ENCODE measurements around a stretch of chr20.

DNA sequence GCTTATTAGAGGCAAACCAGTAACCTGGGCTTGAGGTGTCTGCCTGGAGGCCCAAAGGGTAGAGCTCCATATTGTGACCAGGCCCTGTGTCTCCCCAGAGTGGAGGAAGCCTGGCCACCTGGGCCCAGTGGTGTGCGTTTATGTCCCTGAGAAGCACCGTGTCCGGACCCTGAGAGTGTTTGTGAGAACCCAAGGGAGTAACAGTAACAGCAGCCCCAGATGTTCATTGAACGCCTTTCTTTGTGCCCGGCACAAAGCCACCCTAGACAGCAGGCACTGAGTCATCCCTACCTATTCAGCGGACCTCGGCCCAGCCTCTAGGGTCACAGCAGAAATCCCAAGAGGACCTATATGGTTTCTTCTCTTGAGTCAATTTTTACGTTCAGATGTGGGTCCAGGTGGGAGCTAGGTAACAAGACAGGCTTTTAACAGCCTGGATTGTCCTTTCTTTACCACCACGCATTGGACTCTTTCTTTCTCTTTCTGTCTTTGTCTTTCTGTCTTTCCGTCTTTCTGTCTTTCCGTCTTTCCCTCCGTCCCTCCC lies 24.5 kb downstream of the BCAS4 start:
- PRO-cap = no peak
- RAMPAGE, long total RNA, 4 experiments = no peak in any of the 4 experiments

- PRO-cap = no peak
- RAMPAGE, long total RNA, 4 experiments = no peak in any of the 4 experiments
Measured at GRCh38 chr20:50826159-50826538, 31.3 kb downstream of the BCAS4 start.

DNA sequence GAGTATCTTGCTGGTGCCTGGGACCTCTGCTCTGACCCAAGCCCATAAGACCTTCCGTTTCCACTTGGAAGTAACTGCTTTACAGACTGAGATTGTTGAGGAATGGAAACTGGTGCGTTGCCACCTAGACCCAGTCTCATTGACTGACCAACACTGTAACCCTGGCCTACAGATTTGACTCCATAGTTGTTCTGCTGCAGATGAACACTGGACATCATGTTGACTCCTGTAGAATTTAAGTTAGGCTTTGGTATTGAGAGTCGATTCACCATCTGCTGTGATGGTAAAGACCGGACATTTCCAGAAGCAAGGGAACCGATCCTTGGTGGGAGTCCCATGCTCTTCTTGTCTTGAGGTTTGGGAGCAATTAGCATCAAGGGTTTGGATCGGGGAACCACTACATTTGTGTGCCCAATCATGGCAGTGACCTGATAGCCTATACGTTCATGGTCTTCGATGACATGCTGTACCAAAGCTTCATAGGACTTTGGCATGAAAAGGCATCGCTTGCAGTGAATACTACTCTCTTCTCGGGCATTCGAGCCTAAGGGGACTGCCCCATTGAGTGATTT lies 37.6 kb downstream of the ADNP start:
- PRO-cap = no peak
- RAMPAGE, long total RNA, 4 experiments = no peak in any of the 4 experiments

DNA sequence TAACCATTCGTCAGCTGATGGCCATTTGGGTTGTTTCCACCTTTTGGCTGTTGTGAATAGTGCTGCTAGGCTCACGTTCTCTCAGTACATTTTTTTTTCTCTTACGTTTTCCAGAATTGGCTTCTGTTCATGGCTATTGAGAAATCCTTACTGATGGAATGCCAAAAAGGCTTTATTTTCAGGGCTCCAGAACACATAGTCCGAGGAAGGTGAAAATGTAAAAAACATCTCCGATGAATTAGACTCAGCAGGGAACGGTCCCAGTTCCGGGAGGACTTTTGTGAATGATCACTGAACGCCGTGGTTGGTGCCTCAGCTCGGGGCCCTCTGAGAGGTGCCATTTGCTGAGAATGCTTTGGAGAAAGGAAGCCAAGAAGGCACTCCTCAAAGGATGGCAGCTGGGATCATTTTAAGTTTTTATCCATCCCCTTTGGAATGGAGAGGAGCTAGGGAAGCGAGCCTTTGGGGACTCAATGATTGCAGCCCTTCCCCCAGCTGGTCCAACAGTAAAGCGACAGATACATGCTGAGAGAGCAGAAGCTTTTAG lies 133.2 kb upstream of the KCNG1 start:
- PRO-cap = no peak
- RAMPAGE, long total RNA, 4 experiments = no peak in any of the 4 experiments

DNA sequence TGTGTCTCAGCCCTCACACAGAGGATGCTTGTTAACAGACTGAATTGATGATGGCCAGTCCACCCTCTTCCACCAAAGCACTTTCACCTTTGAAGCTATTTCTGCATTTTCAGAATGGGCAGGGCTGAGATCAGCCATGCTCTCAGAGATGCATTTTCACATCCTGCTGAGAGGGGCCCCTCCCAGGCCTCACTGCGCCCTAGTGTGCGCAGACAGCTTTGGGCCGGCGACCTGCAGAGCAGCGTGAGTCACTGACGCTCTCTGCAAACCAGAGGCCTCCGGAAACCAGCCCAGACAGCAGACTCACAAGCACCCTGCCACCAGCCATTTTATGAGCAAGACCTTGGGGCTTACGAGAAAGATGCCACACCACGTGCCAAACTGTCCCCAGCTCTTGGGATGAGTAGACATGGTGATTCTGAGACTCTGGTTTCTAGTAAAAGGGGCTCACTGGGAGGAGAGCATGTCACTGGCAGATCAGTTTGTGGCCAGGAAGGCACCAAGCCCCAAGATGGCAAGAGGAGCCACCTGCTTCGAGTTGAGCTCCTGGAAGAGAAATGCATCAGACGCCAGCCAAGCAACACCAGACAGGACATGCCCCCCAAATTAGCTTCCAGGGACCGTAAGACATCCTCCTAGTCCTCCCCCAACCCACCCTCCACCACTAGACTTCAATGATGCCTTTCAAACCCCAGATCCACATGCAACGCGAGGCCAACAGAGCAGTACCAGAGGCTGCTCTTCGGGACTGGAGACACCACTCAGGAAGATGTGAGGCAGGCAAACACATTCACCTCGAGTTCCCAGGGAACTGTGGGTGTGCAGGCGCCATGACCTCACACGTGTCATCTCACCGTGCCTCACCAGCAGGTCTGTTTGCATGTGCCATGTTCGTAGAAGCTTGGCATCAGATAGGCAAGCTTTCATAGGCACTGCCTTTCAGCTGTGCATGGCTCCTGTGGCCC lies 137.6 kb downstream of the NFATC2 start:
- PRO-cap = no peak
- RAMPAGE, long total RNA, 4 experiments = no peak in any of the 4 experiments

- PRO-cap = unidirectional peak, plus-strand start at chr20:51469306
- RAMPAGE, long total RNA, 4 experiments = no peak in any of the 4 experiments
Measured at GRCh38 chr20:51469051-51469467, 73.5 kb downstream of the NFATC2 start.

DNA sequence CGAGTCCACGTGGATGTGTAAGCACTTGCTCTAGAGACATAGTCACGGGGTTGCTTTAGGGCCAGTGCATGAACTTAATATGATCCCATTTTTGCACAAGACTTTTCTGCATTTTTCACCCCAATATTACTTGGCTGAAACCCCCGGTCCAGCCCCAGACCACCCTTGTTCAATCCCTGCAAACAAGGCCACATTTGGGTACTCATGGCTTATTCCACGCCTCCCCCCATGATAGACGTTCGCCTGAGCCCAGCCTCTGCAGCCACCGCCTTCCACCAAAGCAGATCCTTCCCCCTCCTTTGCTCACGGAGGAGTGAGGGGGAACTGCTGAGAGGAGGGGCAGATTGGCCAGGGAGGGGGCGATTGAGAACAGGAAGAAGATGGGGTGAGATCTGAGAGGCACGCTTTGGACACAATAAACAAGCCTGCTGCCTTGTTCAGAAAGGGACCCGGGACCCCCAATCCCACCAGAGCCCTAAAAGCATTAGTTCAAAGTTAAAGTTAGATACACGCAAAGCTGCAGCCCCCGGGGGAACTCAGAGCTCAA lies 45.1 kb downstream of the NFATC2 start:
- PRO-cap = unidirectional peak, plus-strand start at position 372 of the sequence
- RAMPAGE, long total RNA, 4 experiments = no peak in any of the 4 experiments

DNA sequence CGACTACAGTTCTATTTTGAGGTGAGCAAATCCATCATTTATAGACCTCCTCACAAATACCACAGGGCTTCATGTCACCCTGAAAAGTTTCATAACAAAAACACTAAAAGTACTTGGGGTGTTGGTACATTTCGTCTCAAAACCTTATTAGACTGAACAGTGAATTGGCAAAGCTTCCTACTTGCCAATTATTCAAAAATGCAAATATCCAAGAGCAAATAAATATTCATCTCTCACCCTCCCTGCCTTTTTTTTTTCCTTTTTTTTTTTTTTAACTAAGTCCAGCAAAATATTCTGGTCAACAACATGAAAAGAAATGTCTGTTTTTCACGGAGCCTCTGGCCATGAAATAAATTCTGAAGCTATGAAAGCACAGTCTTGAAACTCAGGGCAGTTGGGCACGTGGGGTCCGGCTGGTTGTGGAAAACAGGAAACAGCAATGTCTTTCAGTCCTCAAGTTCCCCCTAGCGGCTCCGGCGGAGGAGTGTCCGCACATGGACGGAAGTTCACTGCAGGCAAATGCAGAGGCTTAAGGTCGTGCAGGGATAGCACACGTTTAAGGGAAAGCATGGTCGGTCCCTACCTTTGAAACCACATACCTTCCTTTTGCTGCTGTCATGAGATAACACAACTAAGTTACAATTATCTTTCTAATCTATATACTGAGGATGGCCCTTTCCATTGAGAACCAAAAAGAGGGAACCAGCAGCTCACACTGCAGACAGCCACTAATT lies 52.4 kb upstream of the NFATC2 start:
- PRO-cap = no peak
- RAMPAGE, long total RNA, 4 experiments = no peak in any of the 4 experiments

DNA sequence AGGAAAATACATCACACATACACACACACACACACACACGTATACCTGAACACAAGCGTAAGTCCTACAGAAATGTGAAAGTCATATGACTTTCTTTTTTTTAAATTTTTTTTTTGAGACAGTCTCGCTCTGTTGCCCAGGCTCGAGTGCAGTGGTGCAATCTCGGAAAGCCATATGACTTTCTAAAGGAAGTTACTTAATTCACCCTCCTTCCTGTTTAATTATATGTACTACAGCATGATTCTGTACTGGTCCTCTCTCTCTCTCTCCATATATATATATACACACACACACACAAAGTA lies 108.3 kb upstream of the NFATC2 start:
- PRO-cap = no peak
- RAMPAGE, long total RNA, 4 experiments = no peak in any of the 4 experiments

DNA sequence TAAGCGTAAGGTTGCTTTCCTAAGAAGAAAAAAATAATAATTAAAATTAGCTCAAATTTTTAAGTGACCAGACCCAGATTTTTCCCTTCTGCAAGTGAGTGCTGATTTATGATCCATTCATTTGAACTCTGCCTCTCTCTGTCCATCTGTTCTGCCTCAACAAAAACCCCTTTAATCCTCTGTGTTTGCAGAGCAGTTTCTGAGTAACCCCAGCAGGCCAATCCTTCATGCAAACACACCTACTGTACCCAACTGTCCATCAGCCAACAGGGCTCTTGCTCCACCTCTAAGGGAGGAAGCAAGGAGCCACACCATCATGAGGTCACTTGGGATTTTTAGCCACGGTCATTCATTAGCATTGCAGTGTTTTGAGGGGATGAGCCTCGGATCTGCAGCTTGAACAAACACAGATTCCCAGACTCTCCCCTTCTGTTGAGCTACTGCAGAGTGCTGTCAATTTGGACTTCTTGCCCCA lies 66.8 kb downstream of the ATP9A start:
- PRO-cap = no peak
- RAMPAGE, long total RNA, 4 experiments = no peak in any of the 4 experiments

DNA sequence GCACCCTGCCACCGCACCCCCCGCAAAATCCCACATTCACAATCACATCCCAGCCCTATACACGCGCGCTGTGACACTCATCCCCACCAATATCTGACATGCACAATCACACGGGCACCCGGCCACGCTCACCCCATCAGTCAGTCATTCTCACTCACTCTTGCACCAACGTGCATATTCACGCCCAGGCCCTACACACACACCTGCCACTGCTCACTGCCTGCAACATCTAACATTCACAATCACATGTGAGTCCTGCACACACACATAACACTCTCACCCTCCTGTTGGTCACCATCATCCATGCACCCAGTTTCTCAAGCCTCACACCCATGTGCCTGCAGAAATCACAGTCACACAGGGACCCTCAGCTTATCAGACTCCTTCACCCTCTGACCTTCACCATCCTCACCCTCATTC lies 586 bp upstream of the ATP9A start:
- PRO-cap = no peak
- RAMPAGE, long total RNA, 4 experiments = no peak in any of the 4 experiments

- PRO-cap = no peak
- RAMPAGE, long total RNA, 4 experiments = no peak in any of the 4 experiments
Measured at GRCh38 chr20:51800507-51801404, 1.6 kb downstream of the SALL4 start.

DNA sequence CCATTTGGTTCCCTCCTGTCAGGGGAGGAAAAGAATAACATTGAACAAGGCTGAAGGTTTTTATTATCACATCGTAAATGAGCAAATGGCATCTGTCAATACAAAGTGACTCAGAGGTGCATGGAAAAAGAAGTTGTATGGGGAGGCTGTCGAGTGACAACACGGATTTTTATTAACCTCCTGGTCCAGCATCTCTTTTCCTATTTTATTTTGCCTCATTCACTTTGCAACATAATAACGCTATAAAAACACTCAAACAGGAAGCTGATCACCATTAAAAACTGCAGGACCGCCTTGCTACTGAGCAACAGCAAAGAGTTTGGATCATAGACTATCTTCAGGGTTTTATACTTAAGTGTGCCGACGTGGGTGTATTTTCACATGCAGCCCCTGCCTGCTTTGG lies 132.0 kb upstream of the SALL4 start:
- PRO-cap = no peak
- RAMPAGE, long total RNA, 4 experiments = no peak in any of the 4 experiments

DNA sequence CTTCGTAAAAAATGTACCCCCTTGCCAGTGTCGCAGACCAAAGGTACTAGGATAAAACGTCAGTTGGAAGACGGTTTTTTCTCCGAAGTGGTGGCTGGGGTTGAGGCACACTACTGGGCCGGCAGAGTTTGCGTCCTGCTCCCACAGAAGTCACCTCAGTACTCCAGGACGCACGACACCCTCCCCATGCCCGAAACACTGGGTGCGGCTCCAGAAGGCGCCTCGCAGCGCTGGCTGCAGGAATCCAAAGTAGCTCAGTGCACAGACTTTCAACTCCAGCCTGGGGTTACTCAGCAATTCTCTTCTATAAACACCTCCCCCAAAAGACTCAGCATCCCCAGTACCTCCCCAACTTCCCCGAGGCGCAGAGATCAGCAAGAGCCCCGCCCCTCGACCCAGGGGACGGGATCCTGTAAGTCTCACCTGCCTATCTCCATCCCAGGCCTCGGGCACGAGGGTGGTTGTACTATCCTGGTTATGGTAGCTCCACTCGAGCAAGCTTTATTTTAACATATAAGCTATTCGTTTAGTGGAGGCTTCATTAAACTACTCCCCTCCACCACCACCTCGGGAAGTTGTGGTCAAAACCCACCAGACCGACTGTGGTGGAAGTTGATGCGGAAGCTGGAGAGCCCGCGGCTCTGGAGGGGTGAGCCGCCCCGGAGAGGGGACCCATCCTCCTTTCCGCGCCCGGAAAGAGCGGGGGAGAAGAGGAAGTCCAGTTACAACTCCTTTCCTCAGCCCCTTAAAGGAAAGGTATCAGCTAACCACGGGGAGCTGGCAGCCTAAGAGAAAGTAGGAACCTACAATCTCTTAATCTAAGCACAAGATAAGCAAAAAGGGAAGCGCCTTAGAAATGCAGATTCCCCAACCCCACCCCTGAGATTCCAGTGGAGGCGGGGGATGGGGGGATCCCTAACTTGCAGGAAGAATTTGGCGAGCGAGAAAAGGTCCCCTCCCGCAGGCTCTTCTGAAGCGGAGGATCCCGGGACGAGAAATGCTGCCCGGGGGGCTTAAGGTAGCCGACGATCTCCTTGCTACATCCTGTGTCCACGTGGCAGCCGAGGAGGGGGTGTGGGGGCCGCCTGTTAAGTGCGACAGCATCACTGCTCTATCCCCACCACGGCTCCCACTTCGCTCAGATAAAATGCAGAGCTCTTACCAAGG lies 87.8 kb downstream of the ZFP64 start:
- PRO-cap = no peak
- RAMPAGE, long total RNA, 4 experiments = no peak in any of the 4 experiments

- PRO-cap = no peak
- RAMPAGE, long total RNA, 4 experiments = no peak in any of the 4 experiments
Measured at GRCh38 chr20:52210300-52210745, 18.7 kb upstream of the ZFP64 start.

GRCh38 chr20:52222195-52222502 lies 30.6 kb upstream of the ZFP64 start:
- PRO-cap = unidirectional peak, plus-strand start at chr20:52222295
- RAMPAGE, long total RNA, 4 experiments = no peak in any of the 4 experiments

DNA sequence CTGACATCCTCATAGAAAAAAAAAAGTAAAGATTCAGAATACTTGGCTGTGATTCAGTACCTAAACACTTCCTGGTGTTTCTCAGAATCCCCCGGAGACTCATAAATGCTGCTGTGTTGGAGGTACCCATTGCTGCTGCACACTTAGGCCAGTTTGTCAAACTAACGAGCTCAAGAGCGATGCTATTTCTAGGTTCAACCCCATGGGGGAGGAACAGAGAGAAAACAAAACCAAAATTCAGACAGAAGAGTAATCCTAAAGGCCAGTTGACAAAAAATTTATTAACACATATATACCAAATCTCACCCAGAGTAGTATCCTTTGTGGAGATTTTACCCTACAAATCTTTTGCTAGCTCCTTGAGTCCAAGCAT lies 38.9 kb upstream of the ZFP64 start:
- PRO-cap = no peak
- RAMPAGE, long total RNA, 4 experiments = no peak in any of the 4 experiments

DNA sequence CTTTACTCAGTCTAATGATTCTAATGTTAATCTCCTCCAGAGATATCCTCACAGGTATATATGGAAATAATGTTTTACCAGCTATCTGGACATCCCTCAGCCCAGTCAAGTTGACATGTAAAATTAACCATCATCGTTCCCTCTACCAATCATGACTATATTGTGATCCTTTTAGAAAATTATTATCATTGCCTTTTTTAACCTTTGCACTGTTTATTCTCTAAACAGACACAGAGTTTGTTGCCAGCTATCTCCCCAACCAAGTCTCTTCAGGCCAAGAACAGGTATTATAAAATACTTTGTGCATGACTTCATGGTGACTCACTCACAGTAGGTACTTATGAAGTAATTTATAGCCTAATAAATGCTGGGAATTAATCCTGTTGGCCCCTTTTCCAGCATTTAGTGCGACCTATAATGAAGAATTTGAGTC lies 26.1 kb upstream of the TSHZ2 start:
- PRO-cap = no peak
- RAMPAGE, long total RNA, 4 experiments = no peak in any of the 4 experiments

DNA sequence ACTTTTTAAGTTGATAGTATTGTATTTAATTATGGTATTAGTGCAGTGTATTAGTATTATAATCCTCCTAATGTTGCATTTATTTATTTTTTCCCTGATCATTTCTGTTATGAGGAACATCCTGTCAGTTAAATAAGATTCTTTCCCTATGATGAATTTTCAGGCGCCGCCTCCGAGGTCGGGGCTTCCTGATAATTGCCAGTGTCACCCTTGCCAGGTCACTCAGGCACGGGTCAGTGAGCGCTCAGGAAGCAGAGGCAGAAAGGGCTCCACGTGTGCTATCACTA lies 64.8 kb downstream of the TSHZ2 start:
- PRO-cap = unidirectional peak, plus-strand start at position 221 of the sequence
- RAMPAGE, long total RNA, 4 experiments = no peak in any of the 4 experiments

DNA sequence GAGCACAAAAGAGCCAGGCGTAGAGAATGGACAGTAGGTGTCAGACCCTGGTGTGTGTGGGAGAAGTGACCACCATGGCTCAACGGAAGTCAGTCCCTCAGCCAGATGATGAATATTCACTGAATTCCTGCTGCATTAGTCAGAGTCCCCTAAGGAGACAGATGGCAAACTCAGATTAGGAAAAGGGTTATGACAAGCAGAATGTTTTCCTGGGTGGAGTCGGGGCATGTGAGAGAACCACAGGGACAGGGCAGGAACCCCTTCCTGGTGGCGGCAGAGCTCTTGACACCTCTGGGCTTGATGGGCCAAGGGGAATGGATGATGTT lies 262.1 kb downstream of the ZNF217 start:
- PRO-cap = no peak
- RAMPAGE, long total RNA, 4 experiments = no peak in any of the 4 experiments

Measured in esophagus muscularis mucosa (tissue), 4 donors.